ENCODE results near the genes TSC22D1, GTF2F2, COG3 and ERICH6B.

DNA sequence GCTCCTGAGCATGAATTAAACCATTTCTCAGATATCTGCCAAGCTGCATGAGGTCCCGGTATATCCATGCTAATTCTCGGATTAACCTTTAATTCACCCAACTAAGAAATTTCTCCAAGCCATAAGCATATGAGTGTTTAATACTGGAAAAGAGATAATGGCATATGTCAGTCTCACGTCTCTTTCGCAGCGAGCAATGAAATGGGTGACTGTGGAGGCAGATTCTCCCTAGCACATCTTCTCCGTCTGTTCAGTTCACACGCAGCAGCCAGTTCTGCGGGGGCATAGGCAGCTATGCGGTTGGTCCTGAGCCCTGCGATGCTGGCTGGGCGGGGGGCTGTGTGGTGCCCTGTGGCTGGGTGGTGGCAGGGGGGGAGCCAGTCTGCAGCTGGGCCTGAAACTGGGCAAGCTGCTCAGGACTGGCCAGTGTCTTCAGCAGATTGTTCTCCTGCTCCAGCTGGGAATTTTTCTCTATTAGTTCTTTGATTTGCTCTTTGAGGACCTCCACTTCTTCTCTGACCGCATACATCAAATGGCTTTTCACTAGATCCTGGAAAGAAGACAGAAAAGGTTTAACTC, 60.8 kb downstream of the SERP2 start:
- PRO-cap = no peak
- RAMPAGE, long total RNA, 2 experiments = no peak in any of the 2 experiments

- PRO-cap = bidirectional peak, plus-strand start at chr13:44576800, minus-strand start at chr13:44576603
- RAMPAGE, long total RNA, 2 experiments = no peak in any of the 2 experiments
Measured at GRCh38 chr13:44576300-44576878, at the start of gene TSC22D1. Gene TSC22D1, minus strand, starts transcription at chr13:44576330.

- PRO-cap = unidirectional peak, plus-strand start at chr13:44906974
- RAMPAGE, long total RNA, 2 experiments = no peak in any of the 2 experiments
Measured at GRCh38 chr13:44906608-44907312, 82.5 kb downstream of the NUFIP1 start.

GRCh38 chr13:45120098-45121130, at the start of gene GTF2F2:
Gene GTF2F2, plus strand, starts transcription at chr13:45120510.
- PRO-cap = bidirectional peak, plus-strand start at chr13:45120523, minus-strand start at chr13:45120268
- RAMPAGE, long total RNA, 2 experiments = start-site peak on the plus strand in 2 of 2 experiments, at chr13:45120500-45120533 at its widest, 80 to 166 reads per replicate

DNA sequence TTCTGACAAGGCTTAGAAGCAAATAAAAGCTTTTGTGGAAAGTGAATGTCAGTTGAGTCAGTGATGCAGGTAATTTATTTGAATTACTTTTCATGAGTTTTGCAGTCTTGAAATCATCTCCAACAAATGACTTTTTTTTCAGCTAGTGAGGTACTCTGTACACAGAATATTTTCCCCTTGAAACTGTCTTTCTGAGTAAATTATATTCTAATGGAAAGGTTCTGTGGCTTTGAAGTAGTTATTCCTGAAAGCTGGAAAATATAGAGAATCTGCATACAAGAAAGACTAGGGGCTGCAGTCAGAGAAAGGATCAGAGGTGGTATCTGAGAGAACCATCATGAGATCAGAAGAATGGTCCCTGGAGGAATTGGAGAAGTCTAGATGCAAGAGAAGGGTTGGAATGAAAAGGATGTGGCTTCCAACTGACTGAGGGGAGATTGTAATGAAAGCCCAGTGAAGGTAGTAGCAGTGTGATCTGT, 30.4 kb downstream of the KCTD4 start:
- PRO-cap = no peak
- RAMPAGE, long total RNA, 2 experiments = no peak in any of the 2 experiments

DNA sequence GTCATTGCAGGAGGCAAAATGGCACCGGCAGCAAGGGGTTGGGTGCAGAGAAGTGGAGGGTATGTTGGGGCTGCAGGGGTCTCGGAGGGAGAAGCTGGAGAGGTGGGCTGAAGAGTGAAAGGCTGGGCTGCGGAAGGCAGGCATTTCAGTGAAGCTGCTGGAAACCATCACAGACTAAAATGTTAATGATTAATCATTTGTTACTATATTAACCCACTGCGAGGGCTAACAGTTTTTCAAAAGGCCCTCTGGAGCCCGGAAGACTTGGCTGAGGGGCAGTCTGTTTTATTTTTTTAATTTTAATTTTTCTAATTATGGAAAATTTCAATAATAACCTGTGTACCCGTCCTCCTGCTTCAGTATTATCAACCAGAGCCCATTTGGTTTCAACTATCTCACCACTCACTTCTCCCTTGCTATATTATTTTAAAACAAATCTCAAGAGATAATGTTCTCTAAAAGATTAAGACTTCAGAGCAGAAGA, 24.5 kb downstream of the TPT1 start:
- PRO-cap = no peak
- RAMPAGE, long total RNA, 2 experiments = no peak in any of the 2 experiments

- PRO-cap = unidirectional peak, minus-strand start at chr13:45336295
- RAMPAGE, long total RNA, 2 experiments = no peak in any of the 2 experiments
Measured at GRCh38 chr13:45335715-45336757, 4.9 kb downstream of the TPT1 start.

DNA sequence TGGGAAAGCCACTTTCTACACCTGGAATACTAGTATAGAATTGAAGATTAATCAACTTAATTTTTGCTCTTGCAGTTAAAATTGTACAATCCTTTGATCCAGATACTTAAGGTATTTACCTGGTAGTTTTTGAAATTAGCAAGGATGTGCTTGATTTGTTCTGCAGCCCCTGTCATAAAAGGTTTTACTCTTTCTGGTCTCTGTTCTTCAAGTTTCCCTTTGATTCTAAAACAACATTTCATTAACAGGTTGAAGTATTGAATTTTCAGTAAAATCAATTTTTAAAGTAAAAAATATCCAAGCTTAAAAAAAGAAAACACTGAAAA, 1.6 kb downstream of the TPT1 start:
- PRO-cap = no peak
- RAMPAGE, long total RNA, 2 experiments = no peak in any of the 2 experiments

GRCh38 chr13:45440394-45440980, 22.3 kb upstream of the SLC25A30 start:
- PRO-cap = no peak
- RAMPAGE, long total RNA, 2 experiments = no peak in any of the 2 experiments

GRCh38 chr13:45464444-45465830, at the start of gene COG3:
Gene COG3, plus strand, starts transcription at chr13:45464939.
- PRO-cap = bidirectional peak, plus-strand start at chr13:45464915, minus-strand start at chr13:45464712; bidirectional peak, plus-strand start at chr13:45465583, minus-strand start at chr13:45465298
- RAMPAGE, long total RNA, 2 experiments = start-site peak on the plus strand in 1 of 2 experiments, at chr13:45464900-45465001 at its widest, 494 reads per replicate

- PRO-cap = no peak
- RAMPAGE, long total RNA, 2 experiments = no peak in any of the 2 experiments
Measured at GRCh38 chr13:45615139-45616140, at the start of gene ERICH6B. Gene ERICH6B, minus strand, starts transcription at chr13:45615739.

DNA sequence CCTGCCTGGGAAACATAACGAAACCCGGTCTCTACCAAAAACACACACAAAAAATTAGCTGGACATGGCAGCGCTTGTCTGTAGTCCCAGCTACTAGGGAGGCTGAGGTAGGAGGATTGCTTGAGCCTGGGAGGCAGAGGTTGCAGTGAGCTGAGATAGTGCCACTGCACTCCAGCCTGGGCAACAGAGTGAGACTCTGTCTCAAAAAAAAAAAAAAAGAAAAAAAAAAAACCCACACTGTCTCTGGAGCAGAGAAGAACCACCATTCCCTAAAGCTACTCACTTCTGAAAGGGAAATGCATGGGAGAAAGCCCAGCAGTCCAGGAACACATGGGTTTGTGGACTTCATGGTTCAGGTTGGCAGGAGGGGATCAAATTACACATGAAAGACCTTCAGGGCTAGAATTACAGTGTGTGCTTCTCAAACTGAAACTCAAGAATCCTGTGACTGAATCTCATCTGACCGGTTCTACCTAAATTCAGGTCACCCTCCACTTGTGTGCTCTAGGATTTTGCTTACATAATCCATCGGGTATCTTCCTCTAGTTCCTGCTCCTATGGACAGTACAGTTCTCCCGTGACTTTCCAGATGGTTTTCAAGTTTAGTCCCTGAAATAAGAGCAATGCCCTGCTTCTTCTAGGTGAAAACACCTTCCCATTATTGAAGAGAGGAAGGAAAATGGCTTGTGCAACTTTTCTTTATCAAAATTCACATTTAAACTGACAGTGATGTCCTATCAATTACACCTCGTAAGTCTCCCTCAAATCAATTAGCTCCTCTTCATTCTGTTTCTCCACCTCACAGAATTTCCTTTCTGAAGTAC, 30.3 kb upstream of the CPB2 start:
- PRO-cap = no peak
- RAMPAGE, long total RNA, 2 experiments = no peak in any of the 2 experiments

GRCh38 chr13:46177885-46178842, 3.8 kb downstream of the LCP1 start:
- PRO-cap = no peak
- RAMPAGE, long total RNA, 2 experiments = no peak in any of the 2 experiments

GRCh38 chr13:46359801-46360232, 27.2 kb downstream of the RUBCNL start:
- PRO-cap = no peak
- RAMPAGE, long total RNA, 2 experiments = no peak in any of the 2 experiments

GRCh38 chr13:46369829-46370363, 17.2 kb downstream of the RUBCNL start:
- PRO-cap = no peak
- RAMPAGE, long total RNA, 2 experiments = no peak in any of the 2 experiments

- PRO-cap = no peak
- RAMPAGE, long total RNA, 2 experiments = no peak in any of the 2 experiments
Measured at GRCh38 chr13:46383367-46384422, 3.4 kb downstream of the RUBCNL start.

DNA sequence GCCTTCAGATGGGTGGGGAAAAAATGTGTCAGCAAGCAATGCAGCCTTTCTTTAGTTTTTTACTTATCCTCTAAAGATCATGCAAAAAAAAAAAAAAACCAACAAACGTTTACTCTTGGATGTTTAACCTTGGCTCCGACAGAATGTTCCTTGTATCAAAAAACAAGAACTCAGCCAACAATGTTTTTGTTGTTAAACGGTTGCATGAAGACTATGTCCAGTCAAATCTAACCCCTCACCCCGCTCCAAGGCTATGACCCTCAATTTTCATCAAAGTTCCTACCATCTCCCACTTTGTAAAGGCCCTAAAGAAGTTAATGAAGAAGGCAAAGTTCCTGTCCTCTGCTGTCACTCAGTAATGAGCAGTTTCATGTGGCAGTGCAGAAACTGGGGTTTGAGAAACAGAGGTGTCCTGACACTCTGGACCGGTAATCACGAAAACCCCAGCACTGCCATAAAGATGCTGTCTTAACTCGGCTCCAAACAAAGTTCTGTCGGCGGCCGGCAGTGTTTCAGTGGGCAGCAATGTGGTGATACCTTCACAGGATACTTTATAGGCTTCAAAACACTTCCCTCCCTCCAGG, 1.4 kb downstream of the RUBCNL start:
- PRO-cap = no peak
- RAMPAGE, long total RNA, 2 experiments = no peak in any of the 2 experiments

GRCh38 chr13:46554483-46555156, 1.6 kb downstream of the LRCH1 start:
- PRO-cap = bidirectional peak, plus-strand start at chr13:46554649, minus-strand start at chr13:46554556
- RAMPAGE, long total RNA, 2 experiments = no peak in any of the 2 experiments

DNA sequence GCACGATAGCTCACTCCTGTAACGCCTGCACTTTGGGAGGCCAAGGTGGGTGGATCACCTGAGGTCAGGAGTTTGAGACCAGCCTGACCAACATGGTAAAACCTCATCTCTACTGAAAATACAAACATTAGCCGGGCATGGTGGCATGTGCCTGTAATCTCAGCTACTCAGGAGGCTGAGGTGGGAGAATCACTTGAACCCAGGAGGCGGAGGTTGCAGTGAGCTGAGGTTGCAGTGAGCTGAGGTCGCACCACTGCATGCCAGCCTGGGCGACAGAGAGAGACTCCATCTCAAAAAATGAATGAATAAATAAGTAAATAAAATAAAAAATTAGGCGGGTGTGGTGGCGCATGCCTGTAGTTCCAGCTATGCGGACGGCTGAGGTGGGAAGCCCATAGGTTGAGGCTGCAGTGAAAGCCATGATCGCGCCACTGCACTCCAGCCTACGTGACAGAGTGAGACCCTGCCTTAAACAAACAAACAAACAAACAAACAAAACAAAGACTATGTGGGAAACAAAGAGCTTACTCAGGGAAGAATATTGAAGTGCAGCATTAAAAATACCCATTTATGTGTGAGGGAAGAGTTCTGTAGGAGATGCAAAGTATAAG, 4.7 kb downstream of the LRCH1 start:
- PRO-cap = no peak
- RAMPAGE, long total RNA, 2 experiments = no peak in any of the 2 experiments

DNA sequence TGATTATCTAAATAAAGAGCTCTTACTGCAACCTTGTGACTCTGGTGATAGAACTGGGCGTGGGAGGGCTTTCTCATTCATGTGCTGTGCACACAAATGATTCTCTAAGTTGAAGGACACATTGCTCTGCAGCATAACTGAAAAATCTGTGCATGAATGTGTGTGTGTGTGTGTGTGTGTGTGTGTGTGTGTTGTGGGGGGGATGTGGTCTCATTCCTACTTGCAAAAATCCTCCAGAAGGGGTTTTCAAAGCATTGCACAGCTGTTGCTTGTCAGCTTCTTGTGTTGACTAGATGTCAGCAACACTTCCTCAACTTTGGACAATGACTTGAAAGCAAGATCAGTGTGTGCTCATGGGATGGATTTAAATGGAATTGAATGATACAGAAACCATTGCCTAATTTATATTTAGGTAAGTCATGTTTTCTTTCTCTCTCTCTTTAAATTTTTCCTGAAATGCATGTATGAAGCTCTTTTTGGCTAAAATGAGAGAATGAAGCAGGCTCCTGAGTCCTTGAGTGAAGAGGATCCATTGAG, 22.5 kb downstream of the LRCH1 start:
- PRO-cap = no peak
- RAMPAGE, long total RNA, 2 experiments = no peak in any of the 2 experiments